PC-3 (cell line): Measurements from ENCODE around the genes PRKAA1, PAIP1 and HCN1.

- RAMPAGE, long total RNA = start-site peak on the minus strand at chr5:40798169-40798174, 223 and 68 reads in 2 replicates
Measured at GRCh38 chr5:40797992-40799199, at the start of gene PRKAA1. PRKAA1 (minus strand) TSS chr5:40798374.

- RAMPAGE, long total RNA = no peak
Measured at GRCh38 chr5:40914671-40915417, 5.5 kb downstream of the C7 start.

GRCh38 chr5:41312507-41313344 is 99.4 kb upstream of the C6 start:
- RAMPAGE, long total RNA = no peak

DNA sequence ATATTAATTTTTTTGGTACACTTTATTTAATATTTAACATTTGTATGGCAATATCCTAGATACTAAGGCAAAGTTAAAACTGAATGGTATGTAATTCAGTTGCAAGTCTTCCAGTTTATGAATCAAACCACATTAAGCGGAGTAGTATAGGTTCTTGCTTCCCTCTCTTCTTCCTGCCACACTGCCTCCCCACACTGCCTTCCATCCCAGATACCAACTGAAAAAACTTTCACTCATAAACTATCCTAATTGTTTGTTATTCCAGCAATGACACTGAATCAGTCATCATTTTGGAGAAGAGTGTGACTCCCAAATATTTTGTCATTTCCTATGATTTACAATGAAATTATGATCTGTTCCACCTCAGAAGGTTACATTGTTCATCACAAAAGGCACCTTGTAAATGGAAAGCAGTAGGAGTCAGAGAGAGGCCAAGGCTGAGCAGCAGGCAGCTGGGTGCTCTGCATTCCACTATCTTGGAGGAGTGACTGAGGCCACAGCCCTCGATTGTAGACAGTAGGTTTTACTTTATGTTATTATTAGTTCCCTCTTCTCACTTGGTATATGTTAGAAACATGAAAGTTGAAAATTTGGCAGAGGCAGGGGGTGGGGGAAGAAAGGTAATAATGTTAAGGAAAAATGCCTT is 91.8 kb downstream of the PLCXD3 start:
- RAMPAGE, long total RNA = no peak

- RAMPAGE, long total RNA = no peak
Measured at GRCh38 chr5:42518780-42519187, 95.5 kb downstream of the GHR start.

DNA sequence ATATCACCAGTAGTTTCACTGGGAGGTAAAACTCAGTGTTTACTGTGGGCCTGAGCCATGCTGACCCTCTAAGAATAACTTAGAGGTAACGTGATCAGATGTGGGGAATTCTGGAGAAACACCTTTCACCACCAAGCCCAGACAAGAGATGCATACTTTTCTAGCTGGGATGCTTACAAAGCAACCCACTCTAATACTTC is 129.9 kb upstream of the CCDC152 start:
- RAMPAGE, long total RNA = no peak

DNA sequence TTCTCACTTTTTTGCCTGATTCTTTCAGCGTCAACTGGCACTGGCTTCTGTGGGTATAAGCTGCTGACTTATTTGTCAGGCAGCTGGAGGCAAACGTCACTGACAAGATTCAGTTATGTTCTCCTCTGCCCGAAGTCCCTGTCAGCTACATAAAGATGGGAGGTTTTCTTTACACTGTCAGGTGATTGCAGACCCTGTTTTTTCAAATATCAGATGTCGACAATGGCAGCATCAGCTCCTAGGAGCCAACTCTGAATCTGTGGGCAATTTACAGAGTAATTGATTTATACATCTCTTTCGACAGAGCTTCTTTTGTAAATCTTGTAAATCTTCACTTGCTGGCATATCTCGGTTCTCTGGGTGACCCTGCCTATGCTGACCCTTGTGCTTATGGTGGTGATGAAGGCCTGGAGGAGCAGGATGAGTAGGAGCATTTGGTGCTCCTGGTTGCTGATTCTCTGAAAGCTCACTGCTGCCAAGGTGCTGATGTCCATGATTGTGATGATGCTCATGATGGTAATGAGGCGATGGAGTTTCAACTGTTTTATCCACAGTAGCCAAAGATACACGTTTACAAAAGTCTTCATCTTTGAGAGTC is 10.9 kb downstream of the SELENOP start:
- RAMPAGE, long total RNA = no peak

DNA sequence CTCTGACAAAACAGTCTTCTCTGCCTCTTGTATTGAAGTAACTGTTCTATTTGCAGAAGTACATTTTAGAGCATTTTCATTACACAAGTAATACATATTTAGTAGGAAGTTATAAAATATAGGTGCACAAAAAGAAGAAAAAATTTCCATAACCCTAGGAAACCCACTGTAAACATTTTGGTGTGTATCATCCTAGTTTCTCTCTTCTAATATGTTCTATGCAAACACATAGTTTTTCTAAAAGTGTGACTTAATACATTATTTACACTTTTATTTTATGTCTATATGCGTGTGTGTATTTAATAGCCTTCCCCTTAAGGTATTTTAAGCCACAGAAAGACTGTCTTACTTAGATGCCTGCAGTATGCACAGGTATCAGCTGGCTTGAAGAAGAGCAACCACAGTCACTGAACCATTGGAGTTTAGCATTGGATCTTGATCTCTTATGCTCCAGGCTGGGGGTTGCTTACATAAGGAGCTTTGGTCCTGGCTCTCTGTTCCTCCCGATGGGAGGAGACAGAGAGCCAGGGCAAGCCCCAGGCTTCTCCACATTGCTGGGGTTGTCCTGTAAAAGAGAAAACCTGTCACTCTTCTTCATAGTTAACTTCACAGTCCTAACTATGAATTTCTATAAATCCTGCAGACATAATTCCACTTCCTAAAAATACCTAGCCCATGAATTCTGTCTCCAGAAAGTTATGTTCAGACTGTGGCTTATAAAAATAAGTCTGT is 3.7 kb downstream of the SELENOP start:
- RAMPAGE, long total RNA = no peak

DNA sequence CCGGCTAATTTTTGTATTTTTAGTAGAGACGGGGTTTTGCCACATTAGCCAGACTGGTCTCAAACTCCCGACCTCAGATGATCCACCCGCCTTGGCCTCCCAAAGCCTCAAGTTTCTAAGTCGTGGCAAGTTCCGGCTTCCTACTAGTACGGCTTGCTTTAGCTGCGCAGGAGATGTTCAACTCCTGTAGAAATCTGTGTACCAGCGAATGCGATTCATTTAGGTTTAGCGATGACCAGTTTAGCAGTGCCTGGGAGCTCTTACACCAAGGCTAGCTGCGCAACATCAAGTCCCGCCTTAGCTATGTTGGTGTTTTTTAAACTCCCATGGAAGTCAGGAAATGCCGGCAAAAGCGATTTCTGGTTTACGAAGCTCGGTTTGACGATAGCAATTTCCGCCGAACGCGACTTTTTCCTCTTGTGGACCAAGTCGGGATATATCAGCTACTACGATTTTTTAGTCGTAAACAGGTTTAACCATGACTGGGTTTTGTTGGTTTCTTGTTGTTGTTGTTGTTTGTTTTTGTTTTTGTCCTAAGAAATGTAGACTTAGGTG is 46.4 kb downstream of the ANXA2R start:
- RAMPAGE, long total RNA = no peak

GRCh38 chr5:43073529-43074474 is 33.7 kb upstream of the ANXA2R start:
- RAMPAGE, long total RNA = no peak

- RAMPAGE, long total RNA = no peak
Measured at GRCh38 chr5:43192384-43193361, 648 bp downstream of the NIM1K start.

DNA sequence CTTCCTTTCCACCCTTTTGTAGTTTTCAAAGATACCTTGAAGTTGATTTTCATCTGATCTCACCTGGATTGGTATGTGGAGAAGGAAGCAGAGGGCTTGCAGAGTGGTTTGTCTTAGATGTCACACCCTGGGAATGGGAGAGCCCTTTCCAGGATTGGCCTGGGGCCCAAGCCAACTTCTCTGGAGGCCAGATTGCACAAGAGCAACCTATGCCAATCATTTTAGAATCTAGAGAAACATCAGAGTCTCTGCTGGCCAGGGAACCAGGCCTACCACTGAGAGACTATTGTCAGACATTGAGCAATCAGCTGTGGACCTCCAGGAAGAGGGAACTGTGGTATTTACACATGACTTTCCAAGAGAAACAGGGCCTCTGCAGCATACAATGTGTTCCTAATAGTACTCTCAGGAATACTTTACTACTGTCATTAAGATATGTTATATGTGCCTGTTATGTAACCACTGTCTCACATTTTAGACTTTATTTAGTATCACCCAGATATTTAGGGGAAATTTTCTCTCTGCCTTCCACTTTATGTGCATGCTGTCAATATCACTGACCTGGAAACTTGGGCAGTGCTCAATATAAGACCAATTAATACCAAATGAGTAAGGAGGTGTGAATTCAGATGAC is 20.4 kb upstream of the CCL28 start:
- RAMPAGE, long total RNA = no peak

- RAMPAGE, long total RNA = no peak
Measured at GRCh38 chr5:43483152-43483749, 414 bp downstream of the TMEM267 start.

- RAMPAGE, long total RNA = no peak
Measured at GRCh38 chr5:43536737-43537120, 20.1 kb downstream of the PAIP1 start.

DNA sequence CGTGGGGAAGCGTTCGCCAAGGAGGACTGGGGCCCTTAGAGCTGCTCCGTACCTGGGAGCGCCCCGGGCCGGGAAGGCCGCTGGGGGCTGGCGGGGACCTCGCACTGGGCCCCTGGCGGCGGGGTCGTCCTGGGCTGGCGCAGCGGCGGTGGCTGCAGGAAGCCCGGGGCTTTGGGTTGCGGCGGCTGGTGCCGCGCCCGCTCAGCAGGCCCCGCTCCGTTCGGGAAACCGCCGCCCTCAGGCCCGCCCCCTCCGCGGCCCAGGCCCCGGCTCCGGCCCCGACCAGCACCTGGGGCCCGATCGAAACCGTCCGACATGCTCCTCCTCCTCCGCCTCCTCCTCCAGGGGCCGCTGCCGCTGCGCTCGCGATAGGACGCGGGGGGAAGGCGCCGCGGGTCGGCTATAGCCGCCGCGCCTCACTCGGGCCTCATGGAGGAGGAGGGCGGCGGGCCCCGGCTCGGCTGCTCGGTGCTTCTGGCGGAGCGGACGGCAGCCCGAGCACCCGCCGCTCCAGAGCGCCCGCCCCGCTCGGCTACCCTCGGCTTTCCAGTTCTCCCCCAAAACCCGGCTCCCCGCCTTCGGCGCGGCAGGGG is at the start of gene PAIP1:
Gene PAIP1, minus strand, starts transcription at position 548 of the 593 bp plus-strand sequence.
- RAMPAGE, long total RNA = no peak

- RAMPAGE, long total RNA = no peak
Measured at GRCh38 chr5:44385552-44385949, 3.7 kb downstream of the FGF10 start.

- RAMPAGE, long total RNA = no peak
Measured at GRCh38 chr5:44387940-44389096, 902 bp downstream of the FGF10 start.

- RAMPAGE, long total RNA = no peak
Measured at GRCh38 chr5:44813002-44813349, 4.2 kb downstream of the MRPS30 start.

DNA sequence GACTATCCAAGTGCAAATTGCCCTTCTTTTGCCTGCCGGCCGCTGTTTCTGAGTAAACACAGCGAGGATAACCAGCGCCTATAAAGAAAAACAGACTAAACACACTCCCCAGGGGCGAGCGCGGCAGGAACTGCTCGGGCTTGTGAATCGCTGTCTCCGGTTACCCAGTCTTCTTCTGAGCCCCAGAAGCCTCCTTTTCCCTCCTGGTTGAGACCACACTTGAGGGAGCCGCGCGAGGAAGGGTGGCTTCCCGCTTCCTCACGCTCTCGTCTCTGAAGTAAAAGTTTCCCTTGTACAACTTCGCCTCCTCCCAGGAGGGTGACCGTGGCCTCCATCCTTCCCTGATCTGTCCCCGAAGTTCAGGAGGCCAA is 1.1 kb downstream of the HCN1 start:
- RAMPAGE, long total RNA = no peak

DNA sequence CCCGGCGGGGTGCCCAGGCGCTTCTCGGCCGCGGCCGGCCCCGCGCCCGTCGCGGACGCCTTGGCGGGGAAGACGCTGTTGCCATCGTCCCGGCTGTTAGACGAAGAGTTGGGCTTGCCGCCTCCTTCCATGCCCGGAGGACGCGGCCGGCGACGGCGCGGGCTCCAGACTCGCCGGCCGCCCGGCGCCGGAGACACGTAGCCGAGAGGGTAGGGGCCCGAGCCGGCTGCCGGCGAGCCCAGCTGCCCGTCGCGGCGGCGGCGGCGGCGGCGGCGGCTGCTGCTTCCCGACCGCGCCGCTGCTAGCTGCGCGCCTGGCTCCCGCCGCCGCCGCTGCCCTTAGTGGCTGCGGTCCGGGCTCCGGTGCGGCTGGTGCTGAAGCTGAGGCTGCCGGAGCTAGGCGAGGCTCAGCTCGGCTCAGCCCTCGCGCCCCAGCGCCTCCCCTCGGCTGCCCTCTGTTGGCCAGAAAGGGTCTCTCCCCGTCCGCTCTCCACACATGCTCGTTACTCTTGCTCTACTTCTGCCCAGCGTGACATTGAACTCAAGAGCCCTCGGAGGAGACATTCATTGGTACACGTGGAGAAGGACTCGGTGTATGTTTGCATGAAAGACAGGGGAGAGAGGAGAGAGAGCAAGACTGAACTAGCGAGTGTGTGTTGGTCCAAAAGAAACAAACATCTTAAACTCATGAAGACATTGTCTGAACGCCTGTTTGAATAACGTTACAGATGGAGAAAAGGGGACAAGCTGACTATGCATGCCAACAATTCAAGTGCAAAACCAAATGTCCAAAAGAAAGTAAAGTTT is at the start of gene HCN1:
Gene HCN1, minus strand, starts transcription at position 418 of the 806 bp plus-strand sequence.
- RAMPAGE, long total RNA = no peak